ENCODE results near the gene EPHA8.

DNA sequence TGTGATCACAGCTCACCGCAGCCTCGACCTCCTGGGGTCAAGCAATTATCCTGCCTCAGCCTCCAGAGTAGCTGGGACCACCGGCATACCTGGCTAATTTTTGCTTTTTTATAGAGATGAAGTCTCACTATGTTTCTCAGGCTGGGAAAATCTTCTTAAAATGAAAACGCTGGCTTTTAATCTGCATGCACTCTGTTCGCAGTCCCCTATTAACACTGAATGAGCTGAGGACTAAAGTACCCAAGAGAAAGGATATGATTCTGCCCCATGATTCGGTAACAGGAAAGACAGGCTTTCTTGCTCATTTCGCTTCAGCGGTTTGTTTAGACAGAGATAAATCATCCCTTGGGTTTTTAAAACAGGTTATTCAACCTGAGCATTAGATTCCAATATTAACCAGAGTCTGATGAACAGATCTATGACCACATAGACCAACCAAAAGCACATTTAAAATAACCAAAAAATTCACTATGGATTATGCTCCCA, 7.1 kb upstream of the RAP1GAP start:
- PRO-cap: no peak
- RAMPAGE, long total RNA, 4 experiments: no peak in any of the 4 experiments

DNA sequence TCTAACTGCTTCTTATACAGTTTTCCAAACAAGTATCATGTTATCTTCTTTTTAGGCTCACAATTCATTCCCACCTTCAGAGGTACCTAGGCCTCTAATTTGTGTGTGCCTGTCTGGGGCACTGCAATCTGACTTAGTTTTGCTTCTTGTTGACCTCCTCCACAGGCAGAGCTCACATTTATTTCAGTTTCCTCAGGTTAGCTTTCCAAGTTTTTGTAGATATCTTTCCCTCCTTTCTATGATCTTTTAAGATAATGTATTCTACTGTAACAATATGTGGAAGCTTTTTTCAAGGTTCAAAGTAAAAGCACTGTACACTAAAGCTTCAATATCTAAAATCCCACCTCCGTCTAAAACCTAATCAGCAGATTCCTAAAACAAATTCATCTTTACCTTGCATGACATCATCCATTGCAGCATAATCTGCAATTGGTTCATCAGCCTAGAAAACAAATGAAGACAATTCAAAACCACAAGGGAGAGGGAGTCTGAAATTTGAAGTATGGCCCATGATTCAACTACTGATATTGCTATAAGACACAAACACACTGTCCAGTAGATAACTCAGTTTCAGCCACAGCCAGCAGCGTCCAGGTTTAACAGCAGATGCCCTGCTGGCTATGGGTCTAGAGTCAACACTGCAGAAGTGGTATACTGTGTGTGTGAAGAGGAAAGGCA, 17.8 kb upstream of the RAP1GAP start:
- PRO-cap: no peak
- RAMPAGE, long total RNA, 4 experiments: no peak in any of the 4 experiments

DNA sequence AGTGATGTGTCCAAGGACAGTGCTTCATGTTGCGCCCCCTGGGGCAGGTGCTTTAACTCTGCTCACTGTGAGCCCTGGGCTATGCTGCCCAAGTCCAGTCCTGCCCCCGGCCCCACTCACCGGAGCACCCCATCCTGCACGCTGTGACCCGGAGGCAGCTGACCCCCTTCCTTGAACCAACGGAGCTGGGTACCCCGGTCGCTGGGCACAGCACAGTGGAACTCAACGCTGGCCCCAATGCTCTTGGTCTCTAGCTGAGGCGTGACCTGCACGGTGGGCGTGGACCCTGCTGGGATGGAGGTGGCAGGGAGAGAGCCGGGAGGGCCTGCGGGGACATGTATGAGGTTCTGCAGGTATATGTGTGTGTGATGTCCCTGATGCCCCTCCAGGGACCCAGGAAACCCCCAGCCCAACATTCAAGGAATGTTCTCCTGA, 24.6 kb downstream of the LDLRAD2 start:
- PRO-cap: no peak
- RAMPAGE, long total RNA, 4 experiments: start-site peak on the minus strand in 1 of 4 experiments, centred at position 154 of the sequence, 89 reads per replicate

DNA sequence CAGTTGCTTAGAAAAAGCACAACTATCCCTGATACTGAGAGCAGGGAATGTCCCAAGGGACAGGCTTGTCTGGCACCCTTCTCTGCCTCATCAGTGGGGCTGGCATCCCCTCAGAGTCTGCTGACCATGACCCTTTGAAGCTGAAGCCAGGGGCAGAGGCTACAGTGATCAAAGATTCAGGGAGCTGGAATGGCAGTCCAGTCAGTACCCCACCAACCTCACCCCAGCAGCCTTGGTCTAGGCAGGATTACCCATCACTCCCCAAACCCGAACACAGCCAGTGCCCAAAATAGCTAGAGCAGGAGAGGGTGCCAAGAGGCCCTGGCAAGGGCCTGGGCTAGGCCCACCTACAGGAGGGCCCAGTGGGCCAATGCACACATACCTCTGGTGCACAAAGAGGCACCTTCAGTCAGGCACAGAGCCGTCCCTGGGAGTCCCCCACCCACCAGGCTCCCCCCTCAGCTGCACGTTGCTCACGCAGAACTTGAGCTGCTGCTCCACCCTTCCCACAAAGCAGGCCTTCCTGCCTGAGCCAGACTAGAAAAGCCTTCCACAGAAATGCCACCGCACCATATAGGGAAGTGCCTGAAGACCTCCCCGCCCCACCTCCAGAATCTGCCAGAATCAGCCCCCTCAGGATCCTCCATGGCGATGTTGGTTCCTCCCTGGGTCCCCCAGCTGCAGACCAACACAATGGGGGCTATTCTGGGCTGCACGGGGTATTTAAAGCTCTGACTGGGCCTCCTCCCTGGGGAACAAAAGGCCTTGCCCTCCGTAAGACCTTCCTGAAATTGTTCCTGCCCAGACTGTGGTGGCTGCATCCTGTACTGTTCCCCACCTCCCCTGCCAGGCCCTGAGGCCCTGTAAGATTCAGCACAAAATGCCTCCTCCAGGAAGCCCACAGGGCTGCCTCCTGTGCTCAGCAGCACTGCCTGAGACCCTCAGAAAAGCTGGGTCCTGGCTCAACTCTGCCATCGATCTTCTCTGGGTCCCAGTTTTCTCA, 27.3 kb downstream of the HSPG2 start:
- PRO-cap: bidirectional peak, plus-strand start at position 511 of the sequence, minus-strand start at position 510 of the sequence; bidirectional peak, plus-strand start at position 788 of the sequence, minus-strand start at position 695 of the sequence
- RAMPAGE, long total RNA, 4 experiments: no peak in any of the 4 experiments

DNA sequence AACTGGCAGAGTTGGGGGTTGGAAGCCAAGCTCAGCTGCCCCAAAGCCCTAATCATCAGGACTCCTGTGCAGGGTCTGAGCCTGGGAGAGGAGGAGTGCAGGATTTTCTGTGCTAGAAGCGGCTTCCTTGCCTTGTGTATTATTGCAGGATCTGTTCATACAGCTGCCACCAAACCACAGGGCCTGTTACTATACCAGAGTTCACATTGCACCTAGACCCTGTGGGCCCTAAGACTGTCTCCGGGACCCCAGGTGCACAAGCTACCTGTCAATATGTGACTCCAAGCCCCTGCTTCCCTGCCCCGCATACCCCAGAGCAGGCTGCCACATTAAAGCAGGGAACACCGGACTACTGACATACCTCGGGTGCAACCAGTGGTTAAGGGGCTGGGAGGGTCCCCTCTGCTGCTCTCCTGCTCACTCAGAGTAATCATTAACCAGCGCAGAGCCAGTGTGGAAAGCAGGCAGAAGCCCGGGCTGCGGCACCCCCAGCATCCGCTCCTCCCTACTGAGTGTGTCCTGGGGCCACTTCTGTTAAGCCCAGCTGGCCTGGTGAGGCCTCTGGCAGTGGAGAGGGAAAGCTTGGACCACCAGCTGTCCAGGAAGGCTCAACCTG, 15.8 kb downstream of the HSPG2 start:
- PRO-cap: unidirectional peak, minus-strand start at position 510 of the sequence
- RAMPAGE, long total RNA, 4 experiments: no peak in any of the 4 experiments

- PRO-cap: bidirectional peak, plus-strand start at chr1:21926956, minus-strand start at chr1:21926748
- RAMPAGE, long total RNA, 4 experiments: no peak in any of the 4 experiments
These were observed 10.4 kb downstream of the HSPG2 start for GRCh38 chr1:21926814-21927078.

- PRO-cap: no peak
- RAMPAGE, long total RNA, 4 experiments: no peak in any of the 4 experiments
These were observed 9.8 kb upstream of the HSPG2 start for GRCh38 chr1:21946885-21947342.

GRCh38 chr1:21973149-21973614, 3.6 kb upstream of the CELA3B start:
- PRO-cap: no peak
- RAMPAGE, long total RNA, 4 experiments: no peak in any of the 4 experiments

GRCh38 chr1:21996502-21996836, 5.0 kb upstream of the CELA3A start:
- PRO-cap: no peak
- RAMPAGE, long total RNA, 4 experiments: no peak in any of the 4 experiments

- PRO-cap: unidirectional peak, plus-strand start at chr1:22142380
- RAMPAGE, long total RNA, 4 experiments: no peak in any of the 4 experiments
These were observed 983 bp downstream of the WNT4 start for GRCh38 chr1:22141770-22142458.

GRCh38 chr1:22257946-22258203, 115.0 kb upstream of the WNT4 start:
- PRO-cap: no peak
- RAMPAGE, long total RNA, 4 experiments: no peak in any of the 4 experiments

GRCh38 chr1:22350077-22350516, 101.6 kb upstream of the ZBTB40 start:
- PRO-cap: no peak
- RAMPAGE, long total RNA, 4 experiments: no peak in any of the 4 experiments

- PRO-cap: no peak
- RAMPAGE, long total RNA, 4 experiments: no peak in any of the 4 experiments
These were observed 37.3 kb upstream of the ZBTB40 start for GRCh38 chr1:22414244-22414773.

- PRO-cap: no peak
- RAMPAGE, long total RNA, 4 experiments: no peak in any of the 4 experiments
These were observed at the start of gene EPHA8 for GRCh38 chr1:22563202-22563663. Gene EPHA8, plus strand, starts transcription at chr1:22563489.

GRCh38 chr1:22792461-22793150, 82.0 kb downstream of the EPHB2 start:
- PRO-cap: no peak
- RAMPAGE, long total RNA, 4 experiments: no peak in any of the 4 experiments

DNA sequence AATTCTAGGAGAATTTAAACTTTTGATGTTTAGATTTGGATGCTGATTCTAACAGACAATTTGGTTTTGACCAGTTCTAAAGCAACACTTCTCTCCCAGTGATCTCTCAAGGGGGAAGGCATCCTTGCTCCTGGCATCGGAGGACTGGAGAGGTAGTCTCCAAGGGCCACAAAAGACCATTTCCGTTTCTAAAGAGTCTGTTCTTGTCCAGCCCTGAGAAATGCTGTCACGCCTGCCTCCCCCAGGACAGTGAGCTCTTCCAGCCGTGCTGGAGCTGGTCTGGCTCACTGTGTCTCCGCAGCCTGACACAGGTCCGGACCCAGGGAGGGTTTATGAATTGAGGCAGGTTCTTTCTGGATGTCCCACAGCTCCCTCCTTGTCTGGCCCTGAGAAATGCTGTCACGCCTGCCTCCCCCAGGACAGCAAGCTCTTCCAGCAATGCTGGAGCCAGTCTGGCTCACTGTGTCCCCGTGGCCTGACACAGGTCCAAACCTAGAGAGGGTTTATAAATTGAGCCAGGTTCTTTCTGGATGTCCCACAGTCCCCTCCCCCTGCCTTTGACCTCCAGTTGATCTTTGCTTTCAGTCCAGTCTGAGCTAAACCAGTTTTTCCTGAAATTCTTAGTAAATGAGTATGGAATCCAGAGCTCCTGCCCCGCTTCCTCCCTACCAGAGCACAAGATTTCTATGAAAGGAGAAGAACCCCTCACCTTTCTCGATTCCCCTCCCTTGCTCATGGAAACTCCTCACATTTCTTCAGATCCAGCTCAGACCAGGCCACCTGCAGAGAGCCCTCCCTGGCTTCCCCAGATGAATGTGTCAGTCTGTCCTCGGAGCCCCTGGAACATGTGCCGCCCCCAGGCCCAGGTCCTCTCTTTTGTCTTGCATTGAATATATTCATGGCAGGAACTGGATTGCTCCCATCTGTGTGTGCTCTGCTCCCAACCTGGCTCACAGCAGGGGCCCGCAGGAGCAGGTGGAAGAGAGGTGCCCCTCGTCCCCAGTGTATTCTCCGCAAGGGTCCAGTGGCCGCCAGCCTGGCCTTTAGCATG, 116.1 kb downstream of the EPHB2 start:
- PRO-cap: no peak
- RAMPAGE, long total RNA, 4 experiments: no peak in any of the 4 experiments

GRCh38 chr1:22829824-22830769, 119.5 kb downstream of the EPHB2 start:
- PRO-cap: no peak
- RAMPAGE, long total RNA, 4 experiments: no peak in any of the 4 experiments

DNA sequence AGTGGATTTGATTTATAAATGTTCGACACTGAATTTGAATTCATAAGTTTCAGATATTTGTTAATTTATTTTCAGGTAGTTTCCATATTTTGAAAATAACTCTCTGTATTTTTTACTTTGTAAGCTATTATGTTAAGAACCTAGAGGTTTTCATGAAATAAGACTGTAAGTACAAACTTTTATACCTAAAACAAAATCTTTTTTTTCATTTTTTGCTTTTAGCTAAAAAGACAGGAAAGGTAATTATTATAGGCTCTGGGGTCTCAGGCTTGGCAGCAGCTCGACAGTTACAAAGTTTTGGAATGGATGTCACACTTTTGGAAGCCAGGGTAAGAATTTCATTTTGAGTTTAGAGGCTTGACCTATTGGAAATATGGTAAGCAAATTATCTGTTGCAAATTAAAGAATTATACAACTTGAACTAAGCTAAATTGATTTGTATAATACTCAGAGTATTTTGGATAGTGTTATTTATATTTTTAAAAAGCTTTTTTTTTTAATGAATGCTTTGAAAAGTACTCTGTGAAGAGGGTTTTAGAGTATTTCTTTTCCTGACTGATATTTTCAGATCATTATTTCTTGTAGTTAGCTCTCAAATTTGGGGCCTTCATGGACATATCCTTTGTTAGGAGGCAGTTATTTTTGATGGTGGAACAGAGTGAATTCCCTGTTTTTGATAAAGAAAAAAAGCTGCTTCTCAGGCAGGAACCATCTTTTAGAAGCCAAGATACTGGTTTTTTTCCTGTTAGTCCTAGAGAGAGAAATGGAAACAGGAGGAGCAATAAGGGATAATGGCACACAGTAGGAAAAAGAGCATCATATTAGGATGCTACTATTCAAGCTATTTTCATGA, 36.7 kb downstream of the KDM1A start:
- PRO-cap: no peak
- RAMPAGE, long total RNA, 4 experiments: no peak in any of the 4 experiments

- PRO-cap: no peak
- RAMPAGE, long total RNA, 4 experiments: no peak in any of the 4 experiments
These were observed 62.1 kb downstream of the KDM1A start for GRCh38 chr1:23081072-23082023.

- PRO-cap: no peak
- RAMPAGE, long total RNA, 4 experiments: no peak in any of the 4 experiments
These were observed 66.2 kb downstream of the KDM1A start for GRCh38 chr1:23085138-23086271.

All from esophagus muscularis mucosa (tissue), 4 donors.